Mesangial cell (primary cell): ENCODE measurements around the genes OR51A2, OR52J3, HBG1, OR51I1 and OR56A1.

- RAMPAGE, long total RNA = no peak
These were observed 50.0 kb upstream of the CARS1 start for GRCh38 chr11:3107154-3107790.

- RAMPAGE, long total RNA = no peak
These were observed 3.8 kb downstream of the OSBPL5 start for GRCh38 chr11:3161177-3161864.

- RAMPAGE, long total RNA = no peak
These were observed 905 bp downstream of the OSBPL5 start for GRCh38 chr11:3164224-3164585.

DNA sequence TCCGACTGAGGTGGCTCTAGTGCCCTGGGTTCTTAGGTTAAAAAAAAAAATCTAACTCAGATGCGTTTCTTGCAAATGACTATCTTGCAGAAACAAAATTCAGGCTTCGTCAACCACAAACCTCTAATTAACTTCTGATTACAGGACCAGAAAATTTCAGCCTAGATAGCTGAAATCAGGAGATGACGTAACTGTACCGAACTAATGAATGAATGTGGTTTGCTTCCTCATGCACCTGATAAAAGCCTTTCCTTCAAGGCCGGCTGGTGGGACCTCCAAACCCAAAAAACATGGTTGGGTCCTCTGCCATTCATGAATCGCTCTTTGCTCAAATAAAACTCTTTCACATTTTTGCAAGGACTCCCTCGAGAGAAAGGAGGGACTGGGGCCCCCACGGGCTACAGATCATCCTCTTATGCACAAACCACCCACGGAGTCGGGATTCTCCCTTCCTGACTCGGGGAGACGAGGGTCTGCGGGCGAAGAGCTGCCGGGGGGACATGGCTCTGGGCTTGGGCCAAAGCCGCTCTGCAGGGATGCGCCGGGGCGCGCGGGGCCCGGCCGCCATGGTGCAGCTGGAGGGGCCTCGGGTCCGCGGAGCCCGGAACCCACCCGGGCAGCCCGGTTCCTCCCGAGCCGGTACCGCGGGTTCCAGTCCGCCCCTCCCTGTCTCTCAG lies 469 bp downstream of the ZNF195 start:
- RAMPAGE, long total RNA = no peak

GRCh38 chr11:3385690-3386306 lies 6.9 kb upstream of the ZNF195 start:
- RAMPAGE, long total RNA = no peak

DNA sequence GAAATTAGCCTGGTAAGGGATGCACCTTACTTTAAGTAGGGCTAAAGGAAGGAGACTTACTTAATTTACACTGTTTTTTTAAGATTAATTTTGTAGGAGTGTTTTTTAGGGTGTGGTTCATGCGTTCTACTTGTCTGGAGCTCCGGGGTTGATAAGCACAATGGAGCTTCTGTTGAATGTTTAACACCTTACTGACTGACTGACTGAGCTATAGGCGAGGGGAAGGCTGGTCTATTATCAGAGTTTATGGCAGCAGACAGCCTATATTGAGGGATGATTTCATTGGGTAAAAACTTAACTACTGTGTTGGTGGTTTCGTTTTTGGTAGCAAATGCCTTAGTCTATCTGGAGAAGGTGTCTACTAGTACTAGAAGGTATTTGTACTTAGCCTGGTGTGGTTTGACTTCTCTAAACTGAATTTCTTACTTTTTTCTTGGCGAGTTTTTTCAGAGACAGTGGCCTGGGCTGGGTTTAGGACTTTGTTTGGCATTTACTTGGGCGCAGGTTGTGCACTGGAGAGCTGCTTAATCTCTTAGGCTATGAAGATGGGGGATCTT lies 130.3 kb downstream of the ART5 start:
- RAMPAGE, long total RNA = no peak

- RAMPAGE, long total RNA = no peak
These were observed 27.9 kb downstream of the ART5 start for GRCh38 chr11:3613779-3614410.

DNA sequence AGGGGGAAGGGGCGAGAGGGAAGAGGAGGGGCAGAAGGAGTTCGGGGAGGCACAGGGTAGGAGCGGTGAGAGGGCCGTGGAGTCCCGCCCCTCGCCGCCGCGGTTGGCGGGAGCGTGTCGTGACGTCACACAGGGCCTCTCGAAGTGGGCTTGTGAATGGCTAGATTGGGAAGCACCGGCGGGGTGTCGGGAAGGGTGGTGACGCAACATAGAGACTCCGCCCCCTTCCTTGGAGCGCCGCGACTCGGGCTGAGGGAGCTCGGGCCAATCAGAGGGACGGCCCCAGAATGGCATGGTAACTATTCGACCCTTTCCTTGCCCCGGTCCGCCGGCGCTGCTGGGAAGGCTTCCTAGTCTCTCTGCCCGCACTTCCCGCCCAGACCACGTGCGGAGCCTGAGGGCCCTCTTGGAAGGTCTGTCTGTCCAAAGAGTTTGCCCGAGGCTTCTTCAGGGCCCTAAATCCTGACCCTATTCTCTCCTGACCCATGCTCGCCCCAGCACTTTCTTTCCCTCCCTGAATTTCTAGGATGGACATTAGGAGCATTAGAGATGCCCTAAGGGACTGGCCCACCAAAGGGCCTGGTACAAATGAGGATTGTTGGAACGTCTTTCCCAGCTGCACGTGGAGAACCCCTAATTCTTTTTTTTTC lies 459 bp upstream of the NUP98 start:
- RAMPAGE, long total RNA = start-site peak on the plus strand centred at position 224 of the sequence, 8 bp wide, 33 reads

GRCh38 chr11:3884156-3884602 lies 28.7 kb downstream of the STIM1 start:
- RAMPAGE, long total RNA = no peak

GRCh38 chr11:4190750-4191587 lies 96.4 kb downstream of the RRM1 start:
- RAMPAGE, long total RNA = no peak

- RAMPAGE, long total RNA = no peak
These were observed at the start of gene OR51A2 for GRCh38 chr11:4955417-4956121. Gene OR51A2, minus strand, starts transcription at chr11:4955713.

GRCh38 chr11:5046122-5046668 lies at the start of gene OR52J3:
Gene OR52J3, plus strand, starts transcription at chr11:5046526.
- RAMPAGE, long total RNA = no peak

DNA sequence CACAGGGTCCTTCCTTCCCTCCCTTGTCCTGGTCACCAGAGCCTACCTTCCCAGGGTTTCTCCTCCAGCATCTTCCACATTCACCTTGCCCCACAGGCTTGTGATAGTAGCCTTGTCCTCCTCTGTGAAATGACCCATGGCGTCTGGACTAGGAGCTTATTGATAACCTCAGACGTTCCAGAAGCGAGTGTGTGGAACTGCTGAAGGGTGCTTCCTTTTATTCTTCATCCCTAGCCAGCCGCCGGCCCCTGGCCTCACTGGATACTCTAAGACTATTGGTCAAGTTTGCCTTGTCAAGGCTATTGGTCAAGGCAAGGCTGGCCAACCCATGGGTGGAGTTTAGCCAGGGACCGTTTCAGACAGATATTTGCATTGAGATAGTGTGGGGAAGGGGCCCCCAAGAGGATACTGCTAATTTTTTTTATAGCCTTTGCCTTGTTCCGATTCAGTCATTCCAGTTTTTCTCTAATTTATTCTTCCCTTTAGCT lies at the start of gene HBG1:
Gene HBG1 (minus strand): TSS at position 191 of the 488 bp plus-strand sequence.
- RAMPAGE, long total RNA = no peak

- RAMPAGE, long total RNA = no peak
These were observed at the start of gene OR51I1 for GRCh38 chr11:5441439-5441910. Gene OR51I1, minus strand, starts transcription at chr11:5441514.

DNA sequence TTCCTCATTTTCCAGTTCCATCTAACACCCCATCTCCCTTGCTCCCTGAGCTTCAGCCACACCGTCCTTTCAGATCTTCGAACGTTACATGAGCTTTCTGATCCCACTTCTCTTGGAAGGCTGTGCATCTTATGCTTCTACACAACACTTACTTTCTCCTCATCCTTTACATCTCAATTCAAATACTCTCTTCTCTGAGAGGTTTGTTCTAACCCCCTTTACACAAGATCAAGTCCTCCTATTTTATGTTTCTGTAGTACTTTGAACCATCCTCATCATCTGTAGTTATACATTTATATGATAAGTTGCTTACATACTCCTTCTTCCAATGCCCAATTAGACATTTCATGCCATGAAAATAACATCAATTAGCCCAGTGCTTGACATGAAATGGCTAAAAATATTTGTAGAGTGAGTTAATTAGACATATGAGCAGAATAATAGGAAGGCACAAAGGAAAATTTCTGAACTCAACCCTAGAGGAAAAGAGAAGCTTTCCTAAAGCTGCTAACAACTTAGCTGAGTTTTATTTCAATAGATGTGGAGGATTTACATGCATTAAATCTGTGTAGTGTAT lies at the start of gene OR56A1:
Gene OR56A1 (minus strand): TSS at position 209 of the 577 bp plus-strand sequence.
- RAMPAGE, long total RNA = no peak

DNA sequence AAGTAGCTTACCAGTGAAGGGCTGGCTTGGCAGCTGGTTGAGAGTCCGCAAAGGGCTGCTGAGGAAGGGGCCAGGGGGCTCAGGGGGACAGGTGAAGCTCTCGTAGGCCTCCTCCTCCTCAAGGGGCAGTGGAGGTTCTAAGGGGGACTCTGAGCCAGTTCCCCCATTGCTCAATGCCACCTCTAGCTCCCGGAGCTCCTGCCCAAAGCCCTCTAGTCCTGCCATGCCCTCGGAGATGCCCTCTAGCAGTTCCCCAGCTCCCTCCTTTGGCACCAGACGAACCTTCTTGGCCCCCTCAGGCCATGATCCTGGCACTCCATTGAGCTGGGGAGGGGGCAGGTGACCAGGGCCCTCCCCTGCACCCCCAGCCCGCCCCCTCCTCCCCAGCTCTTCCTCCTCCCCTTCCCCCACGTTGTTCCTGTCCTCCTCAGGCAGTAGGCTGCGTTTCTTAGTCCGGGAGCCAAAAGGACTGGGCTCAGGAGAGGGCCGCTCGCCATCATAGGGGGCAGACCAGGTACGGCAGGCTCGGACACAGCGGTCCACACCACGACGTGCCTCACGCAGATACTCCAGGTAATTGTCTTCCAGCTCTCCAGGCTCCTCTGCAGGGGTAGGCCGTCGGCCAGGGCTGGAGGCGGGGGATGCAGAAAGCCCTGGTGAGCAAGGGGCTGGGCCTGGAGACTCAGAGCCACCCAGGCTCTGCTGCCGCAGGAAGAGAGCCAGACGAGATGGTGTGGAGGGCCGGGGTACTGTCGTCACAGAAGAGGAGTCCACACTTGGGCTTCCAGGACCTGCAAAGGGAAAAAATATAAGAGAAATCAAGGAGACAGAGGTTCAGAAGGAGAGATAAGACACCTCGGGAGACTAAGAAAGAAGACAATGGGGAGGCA lies 12.2 kb downstream of the C11orf42 start:
- RAMPAGE, long total RNA = no peak

DNA sequence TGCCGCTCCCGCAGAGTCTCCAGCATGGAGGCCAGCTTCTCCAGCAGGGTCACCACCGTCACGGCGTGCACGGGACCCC lies 113 bp downstream of the CAVIN3 start:
- RAMPAGE, long total RNA = no peak

DNA sequence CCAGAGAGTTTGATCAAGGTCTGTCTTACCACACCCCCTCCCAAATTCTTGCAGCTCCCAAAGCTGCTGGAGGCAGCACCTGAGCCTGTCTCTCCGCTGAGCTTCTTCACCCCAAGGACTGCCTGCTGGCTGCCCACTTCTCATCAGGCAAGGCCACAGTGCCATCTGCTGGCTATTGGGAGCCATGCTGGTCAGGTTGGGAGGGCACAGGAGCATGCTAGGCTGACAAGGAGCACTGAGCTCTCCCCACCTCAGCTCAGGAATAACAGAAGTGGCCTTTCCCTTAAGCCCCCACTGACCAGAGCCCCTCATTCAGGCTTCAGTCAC lies 27.2 kb upstream of the SMPD1 start:
- RAMPAGE, long total RNA = no peak

DNA sequence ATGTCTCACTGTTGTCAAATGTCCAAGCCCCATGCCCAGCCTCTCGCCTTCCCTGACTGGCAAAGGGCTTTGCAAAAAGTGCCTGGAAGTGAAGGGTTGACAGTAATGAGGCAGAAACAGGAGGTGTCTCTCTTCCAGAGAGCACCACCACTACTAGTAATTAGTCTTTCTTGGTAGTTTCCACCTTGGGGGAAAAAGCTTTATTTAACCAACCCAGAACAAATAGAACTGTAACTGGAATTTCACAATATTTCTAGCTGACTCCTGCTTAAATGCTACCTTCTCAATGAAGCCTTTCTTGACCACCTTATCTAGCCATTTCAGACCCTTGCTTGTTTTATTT lies 738 bp upstream of the HPX start:
- RAMPAGE, long total RNA = no peak

GRCh38 chr11:6586719-6587030 lies 16.7 kb downstream of the RRP8 start:
- RAMPAGE, long total RNA = no peak